PFSK-1 (cell line): ENCODE data around the genes LRRC28 and LINS1.

GRCh38 chr15:98778919-98779345 lies 130.6 kb downstream of the IGF1R start:
- RRBS, result no CpG with 5 or more reads among the region's 4 CpGs

- RRBS, result 0% methylated on average over 1 of the region's 9 CpGs
Observed at GRCh38 chr15:98787989-98788785, 139.8 kb downstream of the IGF1R start.

DNA sequence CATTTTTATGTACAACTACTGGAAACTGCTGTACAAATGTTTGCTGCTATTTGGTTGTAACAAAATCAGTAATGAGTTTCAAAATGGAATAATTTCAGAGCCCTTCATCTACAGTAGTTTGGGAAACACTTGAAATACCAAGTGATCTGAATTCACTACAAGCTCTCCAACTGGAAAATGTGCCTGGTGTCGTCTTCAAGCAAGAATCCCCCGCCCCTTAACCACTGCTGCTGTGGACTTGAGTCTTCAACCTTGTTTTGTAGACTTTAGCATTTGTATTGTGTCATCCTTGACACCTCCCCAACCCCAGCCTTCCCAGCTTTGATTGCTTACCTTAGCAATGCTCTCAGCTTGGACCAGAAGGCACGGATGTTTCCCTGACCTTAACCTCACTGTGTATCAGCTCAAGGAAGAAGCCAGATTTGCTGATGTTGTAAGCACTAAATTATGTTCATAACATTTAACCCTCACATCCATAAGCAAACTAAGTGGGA lies 146.3 kb downstream of the IGF1R start:
- RRBS, result no CpG with 5 or more reads among the region's 3 CpGs

DNA sequence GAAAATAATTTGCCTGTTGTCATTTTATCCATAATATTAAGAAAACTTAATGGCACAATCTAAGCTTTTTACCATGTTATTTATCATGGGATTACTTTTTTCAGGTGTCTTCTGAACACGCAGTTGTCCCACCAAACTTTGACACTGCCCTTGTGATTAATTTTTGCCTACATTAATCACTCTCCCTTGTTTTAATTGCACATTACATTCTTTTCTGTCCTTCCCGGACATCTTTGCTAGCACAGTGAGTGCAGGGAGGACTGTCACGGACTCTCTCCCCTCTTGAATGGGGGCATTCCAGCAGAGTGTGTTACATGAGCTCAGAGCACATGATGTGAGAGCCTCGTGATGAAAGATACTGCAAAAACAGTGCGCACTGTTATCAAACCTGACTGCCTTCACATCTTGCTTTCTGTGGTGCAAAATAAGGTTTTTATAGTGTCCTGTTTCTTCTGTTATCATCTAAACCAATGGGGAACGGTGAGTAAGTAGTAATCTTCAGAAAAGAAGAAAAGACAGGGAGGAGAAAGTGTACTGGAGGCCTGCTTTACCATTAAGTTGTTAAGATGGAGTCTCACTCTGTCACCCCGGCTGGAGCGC lies 167.6 kb downstream of the PGPEP1L start:
- RRBS, result no CpG with 5 or more reads among the region's 8 CpGs

DNA sequence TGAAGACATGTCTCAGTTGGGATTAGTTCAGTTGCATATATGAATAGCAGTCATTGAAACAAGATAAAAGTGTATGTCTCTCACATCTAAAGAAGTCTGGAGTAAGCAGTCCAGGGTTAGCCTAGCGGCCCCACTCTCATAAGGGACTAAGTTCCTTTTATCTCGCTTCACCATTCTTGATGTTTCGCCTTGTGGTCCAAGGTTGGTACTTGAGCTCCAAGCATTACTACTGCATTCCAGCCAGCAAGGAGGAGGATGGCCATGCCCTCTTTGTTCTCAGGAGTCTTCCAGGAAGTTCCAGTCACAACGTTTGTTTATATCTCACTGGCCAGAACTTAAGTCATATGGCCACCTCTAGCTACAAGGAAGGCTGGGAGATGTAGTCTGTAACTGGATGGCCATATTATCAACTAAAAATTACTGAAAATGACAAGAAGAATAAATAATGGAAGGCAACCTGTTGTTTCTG lies 118.8 kb downstream of the PGPEP1L start:
- RRBS, result no CpG with 5 or more reads among the region's 4 CpGs

GRCh38 chr15:98896204-98897489 lies 110.9 kb downstream of the PGPEP1L start:
- RRBS, result no CpG with 5 or more reads among the region's 14 CpGs

GRCh38 chr15:98951602-98951999 lies 56.0 kb downstream of the PGPEP1L start:
- RRBS, result no CpG with 5 or more reads among the region's 10 CpGs

GRCh38 chr15:99129336-99129941 lies 24.6 kb downstream of the SYNM start:
- RRBS, result 94% methylated on average over 6 of the region's 23 CpGs

DNA sequence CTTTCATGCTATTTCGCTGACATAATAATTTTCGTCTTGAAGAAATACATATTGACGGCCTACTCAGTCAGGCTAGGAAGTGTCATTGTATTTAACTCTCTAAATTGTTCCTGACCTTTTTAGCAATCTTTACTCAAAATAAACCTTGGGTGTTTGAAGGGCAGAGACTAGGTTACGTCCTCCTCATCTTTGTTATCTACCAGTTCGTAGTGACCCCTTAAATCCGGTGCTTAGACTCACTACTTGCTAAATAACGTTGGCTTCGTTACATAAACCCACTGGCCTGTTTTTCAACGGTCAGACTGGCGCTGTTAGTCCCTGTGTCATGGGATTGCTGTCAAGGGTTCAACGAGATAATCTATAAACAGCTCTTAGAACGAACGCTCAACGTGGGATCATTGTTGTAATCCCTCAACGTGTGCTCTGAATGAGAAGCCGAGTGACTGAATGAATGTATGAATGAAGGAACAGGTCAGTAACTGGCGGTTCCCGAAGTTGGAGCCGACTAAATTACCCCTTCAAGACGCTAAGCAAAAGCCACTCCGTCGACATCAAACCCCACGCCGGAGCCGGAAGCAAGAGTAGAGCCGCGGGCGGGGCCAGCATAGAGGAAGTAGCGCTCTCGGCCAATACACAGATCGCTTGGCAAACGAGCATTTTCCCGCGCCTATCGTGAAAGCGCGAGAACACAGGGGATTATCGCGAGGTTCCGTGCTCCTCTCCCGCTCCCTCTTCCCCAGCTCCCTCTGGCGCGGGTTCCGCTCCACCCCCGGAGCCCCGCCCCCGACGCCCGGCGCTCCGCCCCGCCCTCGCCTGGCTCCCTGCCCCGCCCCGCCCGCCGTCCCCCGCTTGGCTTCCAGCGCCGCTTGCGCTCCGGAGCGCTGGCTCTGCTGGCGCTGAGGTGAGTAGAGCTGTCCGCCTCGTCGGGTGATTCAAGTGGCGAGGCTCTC lies at the start of gene LRRC28:
LRRC28 (plus strand) TSS at position 841 of the 950 bp plus-strand sequence.
- RRBS, result 1% methylated on average over 10 of the region's 68 CpGs

- RRBS, result 67% methylated on average over 1 of the region's 17 CpGs
Observed at GRCh38 chr15:99425031-99425749, 140.6 kb upstream of the MEF2A start.

DNA sequence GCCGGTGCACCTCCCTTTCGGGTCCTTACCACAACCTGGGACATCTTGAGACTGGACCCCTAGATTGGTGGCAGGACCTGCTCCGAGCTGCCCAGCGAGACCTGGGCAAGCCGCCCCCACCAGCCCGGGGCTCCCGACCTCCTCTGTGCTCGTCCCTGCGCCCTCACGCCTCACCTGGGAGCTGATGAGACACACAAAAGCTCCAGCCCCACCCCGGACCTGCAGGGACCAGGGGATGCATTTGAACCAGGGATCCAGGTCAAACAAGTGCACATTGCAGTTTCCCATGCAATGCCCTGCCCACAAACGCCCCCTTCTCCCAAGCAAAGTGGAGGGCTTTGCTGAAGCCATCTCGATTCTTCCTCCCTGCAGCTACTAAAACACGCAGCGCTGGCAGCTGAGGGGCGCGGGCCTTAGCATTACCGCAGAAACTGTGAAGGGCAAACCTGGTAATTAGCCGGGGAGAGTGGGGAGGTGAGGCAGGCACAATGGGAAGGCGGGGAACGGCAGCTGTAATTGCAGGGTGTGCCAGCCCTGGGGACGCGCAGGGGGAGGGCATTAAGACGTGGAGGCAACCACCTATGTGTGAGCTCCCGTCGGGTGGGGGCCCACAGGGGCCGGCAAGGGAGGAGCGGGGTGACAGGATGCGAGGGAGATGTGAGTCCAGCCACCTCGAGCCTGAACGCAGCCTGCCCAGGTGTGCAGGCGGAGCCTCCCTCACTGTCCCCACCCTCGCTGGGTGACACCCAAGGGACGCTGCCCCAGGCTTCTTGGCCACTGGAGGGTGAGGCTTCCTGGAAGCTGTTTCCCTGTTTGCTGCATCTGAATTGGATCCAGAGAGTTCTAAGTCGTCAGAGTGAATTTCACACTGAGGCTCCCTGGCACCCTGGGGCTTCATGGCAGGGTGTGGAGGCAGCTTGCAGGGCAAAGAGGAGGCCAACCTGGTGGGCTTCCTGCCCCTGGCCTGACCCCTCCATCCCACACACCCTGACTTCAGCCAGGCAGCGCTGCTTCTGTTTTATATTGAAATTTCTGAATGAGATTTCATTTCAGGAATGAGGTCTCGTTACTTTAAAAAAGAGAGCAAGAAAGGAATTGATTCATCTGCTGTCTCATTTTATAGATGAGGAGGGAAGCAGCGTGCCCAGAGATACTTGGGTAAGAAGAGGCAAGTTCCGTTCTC lies 130.7 kb upstream of the MEF2A start:
- RRBS, result 75% methylated on average over 1 of the region's 39 CpGs

DNA sequence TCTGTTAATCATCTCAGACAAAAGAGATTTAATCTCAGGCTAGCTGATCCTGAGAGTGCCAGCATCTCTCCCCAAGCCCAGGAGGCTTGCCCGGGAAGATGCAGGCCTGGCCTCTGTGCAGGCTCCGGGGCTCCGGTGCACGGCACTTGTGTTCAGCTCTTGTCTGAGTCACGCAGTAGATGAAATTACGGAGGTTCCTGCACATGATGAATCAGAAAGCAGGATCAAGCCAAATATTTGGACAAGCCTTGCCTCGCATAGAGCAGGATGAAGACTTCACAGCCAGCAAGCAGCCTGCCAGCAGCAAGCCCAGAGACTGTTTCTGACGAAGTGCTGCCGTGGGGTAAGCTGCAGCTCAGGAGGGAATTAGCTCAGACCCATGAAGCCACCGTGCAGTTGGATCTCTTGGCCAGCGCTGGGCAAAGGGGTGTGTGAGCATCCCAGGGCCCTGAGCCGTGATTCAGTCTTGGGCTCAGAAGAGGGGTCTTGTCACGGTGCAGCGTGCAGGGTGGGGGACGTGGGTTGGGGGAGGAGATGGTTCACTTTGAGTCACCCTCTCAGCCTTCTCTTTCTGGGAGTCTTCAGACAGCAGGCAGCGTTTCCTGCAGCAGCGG lies 89.2 kb upstream of the MEF2A start:
- RRBS, result no CpG with 5 or more reads among the region's 17 CpGs

DNA sequence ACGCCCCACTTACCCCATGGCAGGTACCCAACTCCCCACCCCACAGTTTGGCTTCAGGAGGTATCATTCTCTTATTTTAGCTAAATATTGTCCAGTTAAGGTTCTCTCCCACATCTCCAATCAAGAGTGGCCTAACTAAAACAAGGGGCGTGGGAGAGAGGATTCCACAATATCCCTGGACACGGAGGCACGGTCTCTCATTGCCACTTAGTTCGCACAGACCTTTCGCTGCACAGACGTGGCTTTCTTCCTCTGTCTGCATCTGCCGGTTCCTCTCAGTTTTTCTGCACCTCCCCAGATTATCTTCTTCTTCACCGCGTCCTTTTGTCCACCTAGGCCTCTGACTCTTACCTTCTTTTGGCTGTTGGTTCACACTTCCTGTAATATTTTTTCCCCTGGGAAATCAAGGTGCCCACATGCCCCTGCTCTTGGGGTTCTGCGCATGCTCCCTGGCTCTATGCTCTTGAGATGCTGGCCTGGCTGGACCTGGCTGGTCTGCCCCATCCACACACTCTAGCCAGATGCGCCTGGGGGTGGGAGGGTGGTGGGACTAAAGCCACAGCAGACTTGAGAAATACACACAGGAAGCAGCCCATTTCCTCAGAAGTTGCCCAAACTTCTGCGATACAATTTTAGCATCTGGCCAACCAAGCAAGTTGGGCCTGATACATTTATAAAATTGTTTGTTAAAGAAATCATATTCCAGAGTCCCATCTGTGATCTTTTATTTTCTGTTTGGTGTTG lies 56.3 kb upstream of the MEF2A start:
- RRBS, result no CpG with 5 or more reads among the region's 13 CpGs

DNA sequence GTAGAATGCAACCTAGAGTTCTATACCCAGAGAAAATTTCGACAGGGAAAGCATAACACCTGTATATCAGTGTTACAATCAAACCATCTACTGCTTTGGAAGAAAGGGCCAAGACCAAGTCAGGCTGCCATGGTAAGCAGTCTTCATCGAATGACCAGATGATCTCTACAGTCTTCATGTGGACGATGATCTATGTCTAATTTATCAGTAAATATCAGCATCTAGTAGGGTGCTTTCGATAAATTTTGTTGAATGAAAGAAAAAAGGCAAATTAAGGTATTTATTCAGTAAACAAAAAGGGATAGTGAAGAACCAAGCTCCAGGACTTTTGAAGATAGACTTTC lies 74.5 kb downstream of the LYSMD4 start:
- RRBS, result no CpG with 5 or more reads among the region's 4 CpGs

GRCh38 chr15:99926059-99926491 lies 192.8 kb upstream of the LYSMD4 start:
- RRBS, result no CpG with 5 or more reads among the region's 30 CpGs

GRCh38 chr15:100211983-100212603 lies 129.7 kb downstream of the ADAMTS17 start:
- RRBS, result no CpG with 5 or more reads among the region's 8 CpGs

DNA sequence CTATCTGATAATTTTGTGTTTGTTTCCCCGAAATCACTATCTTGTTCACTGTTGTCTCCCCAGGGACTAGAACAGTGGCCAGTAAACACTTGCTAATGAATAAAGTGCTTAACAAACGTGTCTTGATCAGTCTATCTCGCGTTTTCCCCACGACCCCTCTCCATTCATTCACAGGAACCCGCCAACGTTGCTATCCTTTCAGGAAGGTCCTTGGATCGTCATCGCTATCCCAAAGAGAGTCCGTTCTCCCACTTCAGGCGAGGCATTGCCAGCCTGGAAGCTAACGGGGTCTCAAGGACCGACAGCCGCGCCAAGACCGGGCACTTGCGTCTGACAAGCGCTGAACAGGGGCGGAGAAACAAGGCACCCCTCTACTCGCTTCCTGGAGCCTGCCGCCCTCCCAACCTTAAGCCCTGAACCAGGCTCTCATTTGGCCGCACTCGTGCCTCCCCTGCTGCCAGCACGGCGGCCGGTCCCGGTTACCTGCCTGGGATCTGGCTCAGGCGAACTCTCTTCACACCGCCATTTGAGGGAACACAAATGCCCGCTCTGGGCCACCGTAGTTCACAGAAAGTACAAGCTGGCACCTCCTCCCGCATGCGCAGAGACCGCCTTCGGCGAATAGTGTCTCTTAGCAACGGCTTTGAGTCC lies at the start of gene LINS1:
LINS1 (minus strand) TSS at position 551 of the 651 bp plus-strand sequence.
- RRBS, result no CpG with 5 or more reads among the region's 37 CpGs

DNA sequence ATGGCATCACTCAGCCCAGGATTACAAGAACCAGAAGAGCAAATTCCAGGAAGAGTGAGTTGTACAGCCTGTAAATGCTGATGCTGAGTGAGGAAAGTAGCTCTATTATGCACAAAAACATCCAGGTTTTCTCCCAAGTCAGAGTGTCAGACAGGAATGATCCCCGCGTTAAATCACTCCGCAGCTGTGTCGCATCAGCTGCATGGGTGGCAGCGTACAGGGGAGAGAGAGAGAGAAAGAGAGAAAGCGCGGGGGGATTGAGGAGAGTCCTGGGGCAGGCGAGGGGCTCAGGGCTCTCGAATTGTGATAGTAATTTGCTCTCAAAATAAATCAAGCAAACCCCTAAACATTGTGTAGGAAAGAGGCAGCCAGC lies 85.5 kb downstream of the ASB7 start:
- RRBS, result no CpG with 5 or more reads among the region's 9 CpGs

DNA sequence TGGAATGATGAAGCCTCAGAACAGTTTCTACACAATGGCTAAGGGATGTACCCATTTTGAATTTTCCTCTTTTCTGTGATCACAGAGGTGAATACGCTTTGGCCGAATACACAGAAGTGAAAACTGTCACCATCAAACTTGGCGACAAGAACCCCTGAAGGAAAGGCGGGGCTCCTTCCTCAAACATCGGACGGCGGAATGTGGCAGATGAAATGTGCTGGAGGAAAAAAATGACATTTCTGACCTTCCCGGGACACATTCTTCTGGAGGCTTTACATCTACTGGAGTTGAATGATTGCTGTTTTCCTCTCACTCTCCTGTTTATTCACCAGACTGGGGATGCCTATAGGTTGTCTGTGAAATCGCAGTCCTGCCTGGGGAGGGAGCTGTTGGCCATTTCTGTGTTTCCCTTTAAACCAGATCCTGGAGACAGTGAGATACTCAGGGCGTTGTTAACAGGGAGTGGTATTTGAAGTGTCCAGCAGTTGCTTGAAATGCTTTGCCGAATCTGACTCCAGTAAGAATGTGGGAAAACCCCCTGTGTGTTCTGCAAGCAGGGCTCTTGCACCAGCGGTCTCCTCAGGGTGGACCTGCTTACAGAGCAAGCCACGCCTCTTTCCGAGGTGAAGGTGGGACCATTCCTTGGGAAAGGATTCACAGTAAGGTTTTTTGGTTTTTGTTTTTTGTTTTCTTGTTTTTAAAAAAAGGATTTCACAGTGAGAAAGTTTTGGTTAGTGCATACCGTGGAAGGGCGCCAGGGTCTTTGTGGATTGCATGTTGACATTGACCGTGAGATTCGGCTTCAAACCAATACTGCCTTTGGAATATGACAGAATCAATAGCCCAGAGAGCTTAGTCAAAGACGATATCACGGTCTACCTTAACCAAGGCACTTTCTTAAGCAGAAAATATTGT lies 4.3 kb upstream of the LRRK1 start:
- RRBS, result no CpG with 5 or more reads among the region's 20 CpGs